Hematopoietic multipotent progenitor cell (in vitro differentiated cells): ENCODE measurements around a stretch of chr20.

- CAGE, long polyA plus RNA, result no peak
Observed at GRCh38 chr20:58669048-58669663, 18.1 kb downstream of the STX16 start.

- CAGE, long polyA plus RNA, result no peak
Observed at GRCh38 chr20:58894556-58895294, 3.5 kb downstream of the GNAS start.

- CAGE, long polyA plus RNA, result no peak
Observed at GRCh38 chr20:58895295-58895832, 4.1 kb downstream of the GNAS start.

DNA sequence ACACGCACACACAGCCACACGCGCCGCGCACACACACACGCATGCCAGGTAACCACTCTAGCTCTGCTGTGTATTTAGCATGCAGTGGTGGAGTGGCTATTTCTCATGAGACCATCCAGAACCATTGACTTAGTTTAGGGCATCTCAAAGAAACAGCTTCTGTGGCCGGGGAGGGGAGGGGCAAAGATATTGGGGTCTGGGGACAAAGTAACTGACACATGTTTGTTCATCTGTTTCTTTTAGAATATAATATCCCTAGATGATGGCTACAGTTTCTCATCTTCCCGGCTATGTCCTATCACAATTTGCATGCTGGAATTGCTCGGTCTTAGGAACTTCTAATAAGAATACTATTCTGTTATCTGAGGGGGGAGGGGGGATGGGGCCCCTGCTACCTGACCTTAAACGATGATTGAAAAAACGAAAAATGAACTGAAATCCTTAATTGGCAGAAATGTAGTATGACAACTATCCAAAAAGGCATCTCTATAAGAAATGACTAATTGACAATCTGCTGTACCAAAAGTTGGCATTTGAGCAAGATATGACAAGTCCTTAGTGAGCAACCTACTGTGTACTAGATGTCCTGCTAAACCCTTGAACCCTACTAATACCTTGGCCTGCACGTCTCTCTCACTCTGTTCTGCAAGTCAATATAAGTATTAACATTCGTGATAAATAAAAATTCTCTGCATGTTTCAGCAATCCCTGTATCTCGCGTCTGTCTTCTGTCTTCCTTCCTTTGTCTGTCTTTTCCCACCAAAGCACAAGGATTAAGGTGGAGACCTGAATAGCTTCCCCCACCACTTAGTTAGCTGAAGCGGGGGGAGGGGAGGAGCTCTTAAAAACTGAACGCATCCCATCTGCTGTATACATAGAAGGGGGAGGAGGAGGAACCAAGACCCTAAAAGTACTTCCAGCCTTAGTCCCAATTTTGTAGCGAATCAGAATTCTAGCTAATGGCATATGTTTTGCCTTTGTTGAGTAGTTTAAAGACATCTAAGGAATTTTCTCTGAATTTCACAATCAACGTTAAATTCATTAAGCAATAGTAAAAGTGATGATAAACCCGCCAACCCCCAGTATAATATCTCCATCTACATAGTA lies 8.8 kb downstream of the GNAS start:
- CAGE, long polyA plus RNA, result start-site peak on the minus strand centred at position 606 of the sequence, 77 bp wide, 19 reads

- CAGE, long polyA plus RNA, result no peak
Observed at GRCh38 chr20:59031438-59032177, 527 bp downstream of the ATP5F1E start.

- CAGE, long polyA plus RNA, result no peak
Observed at GRCh38 chr20:59123602-59124152, 39.9 kb upstream of the ZNF831 start.

DNA sequence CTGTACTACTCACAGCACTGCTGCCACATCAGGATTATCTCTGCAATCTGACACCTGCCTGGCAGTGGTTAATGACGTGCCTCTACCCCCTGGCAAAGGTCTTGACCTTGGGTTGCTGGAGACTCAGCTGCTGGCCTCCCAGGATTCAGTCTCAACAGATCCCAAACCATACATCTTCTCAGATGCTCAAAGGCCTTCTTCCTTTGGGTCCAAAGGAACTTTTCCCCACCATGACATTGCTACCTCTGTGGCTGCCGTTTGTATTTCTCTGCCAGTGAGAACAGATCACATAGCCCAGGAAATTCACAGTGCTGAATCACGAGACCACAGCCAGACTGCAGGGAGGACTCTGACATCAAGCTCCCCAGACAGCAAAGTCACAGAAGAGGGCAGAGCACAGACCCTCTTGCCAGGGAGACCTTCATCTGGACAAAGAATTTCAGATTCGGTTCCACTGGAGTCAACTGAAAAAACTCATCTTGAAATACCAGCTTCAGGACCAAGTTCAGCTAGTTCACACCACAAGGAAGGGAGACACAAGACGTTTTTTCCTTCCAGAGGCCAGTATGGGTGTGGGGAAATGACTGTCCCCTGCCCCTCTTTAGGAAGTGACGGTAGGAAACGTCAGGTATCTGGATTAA lies 46.4 kb upstream of the EDN3 start:
- CAGE, long polyA plus RNA, result no peak

GRCh38 chr20:59469566-59470292 lies 134.6 kb upstream of the PHACTR3 start:
- CAGE, long polyA plus RNA, result no peak

DNA sequence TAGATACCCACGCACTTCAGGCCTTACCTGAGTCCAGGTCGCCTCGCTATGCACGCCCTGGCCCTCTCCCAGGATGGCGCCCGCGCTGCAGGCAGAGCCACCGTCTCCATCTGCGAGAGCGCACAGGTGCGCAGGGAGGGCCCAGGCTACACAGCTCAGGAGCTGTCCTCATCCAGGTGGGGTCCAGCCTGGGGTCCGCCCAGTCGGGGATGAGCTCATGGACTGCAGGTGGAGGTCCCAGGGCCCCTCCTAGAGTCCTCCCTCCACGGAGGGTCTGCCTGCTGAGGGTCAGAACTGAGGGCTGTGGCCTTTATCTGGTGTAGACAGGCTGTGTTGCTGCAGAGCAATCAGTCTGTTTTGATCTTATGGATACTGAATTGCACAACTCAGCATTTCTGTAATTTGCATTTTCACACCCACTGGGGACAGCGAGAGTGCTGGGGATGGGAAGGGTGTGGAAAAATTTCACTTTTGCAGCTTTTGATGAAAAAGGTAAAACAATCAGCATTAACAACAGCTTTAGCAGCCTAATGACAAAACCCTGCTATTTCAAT lies 78.0 kb upstream of the PHACTR3 start:
- CAGE, long polyA plus RNA, result no peak

DNA sequence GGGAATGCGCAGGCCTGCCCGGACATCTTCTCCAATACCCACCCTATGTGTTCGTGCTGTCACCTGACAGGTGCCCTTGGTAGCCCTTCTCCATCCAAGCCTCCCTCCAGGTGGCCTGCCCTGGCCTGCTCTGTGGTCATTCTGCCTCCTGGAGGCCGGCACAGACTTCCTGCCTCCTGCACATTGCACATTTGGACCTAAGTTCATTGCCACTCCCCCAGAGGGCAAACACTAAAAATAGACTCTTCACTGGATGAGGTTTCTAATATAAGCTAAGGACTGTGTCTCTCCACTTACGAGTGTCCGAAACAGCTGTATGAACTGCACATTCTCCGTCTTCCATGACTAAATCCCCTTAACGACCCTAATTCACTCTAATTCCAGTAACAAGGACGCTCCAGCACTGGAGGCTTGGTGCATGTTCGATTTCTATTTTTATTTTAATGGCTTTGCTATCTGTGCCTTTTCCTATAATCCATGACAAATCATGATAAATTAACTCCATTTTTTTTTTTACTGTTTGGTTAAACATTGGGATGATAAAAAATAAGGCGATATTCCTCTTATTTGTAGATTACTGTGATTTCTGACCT lies 18.2 kb upstream of the PHACTR3 start:
- CAGE, long polyA plus RNA, result no peak

GRCh38 chr20:59823573-59823899 lies 109.9 kb downstream of the SYCP2 start:
- CAGE, long polyA plus RNA, result no peak

DNA sequence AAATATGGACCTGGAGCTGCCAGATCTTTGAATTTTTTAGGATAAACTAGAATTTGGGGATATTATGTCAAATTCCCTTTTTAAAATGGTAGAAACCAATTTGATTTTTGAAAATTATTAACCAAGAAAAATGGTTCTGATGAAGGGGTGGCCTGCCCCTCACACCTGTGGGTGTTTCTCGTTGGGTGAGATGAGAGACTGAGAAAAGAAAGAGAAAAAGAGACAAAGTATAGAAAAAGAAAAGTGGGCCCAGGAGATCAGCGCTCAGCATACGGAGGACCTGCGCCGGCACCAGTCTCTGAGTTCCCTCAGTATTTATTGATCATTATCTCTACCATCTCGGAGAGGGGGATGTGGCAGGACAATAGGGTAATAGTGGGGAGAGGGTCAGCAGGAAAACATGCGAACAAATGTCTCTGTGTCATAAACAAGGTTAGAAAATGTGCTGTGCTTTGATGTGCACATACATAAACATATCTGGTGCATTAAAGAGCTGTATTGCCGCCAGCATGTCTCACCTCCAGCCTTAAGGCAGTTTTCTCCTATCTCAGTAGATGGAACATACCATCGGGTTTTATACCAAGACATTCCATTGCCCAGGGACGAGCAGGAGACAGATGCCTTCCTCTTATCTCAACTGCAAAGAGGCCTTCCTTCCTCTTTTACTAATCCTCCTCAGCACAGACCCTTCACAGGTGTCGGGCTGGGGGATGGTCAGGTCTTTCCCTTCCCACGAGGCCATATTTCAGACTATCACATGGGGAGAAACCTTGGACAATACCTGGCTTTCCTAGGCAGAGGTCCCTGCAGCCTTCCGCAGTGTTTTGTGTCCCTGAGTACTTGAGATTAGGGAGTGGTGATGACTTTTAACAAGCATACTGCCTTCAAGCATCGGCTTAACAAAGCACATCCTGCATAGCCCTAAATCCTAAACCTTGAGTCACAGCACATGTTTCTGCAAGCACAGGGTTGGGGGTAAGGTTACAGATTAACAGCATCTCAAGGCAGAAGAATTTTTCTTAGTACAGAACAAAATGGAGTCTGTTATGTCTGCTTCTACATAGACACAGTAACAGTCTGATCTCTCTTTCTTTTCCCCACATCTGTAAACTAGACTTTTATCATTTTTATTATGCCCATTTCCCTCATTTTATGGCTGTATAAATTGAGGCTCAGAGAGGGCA lies 83.2 kb downstream of the CDH26 start:
- CAGE, long polyA plus RNA, result no peak

DNA sequence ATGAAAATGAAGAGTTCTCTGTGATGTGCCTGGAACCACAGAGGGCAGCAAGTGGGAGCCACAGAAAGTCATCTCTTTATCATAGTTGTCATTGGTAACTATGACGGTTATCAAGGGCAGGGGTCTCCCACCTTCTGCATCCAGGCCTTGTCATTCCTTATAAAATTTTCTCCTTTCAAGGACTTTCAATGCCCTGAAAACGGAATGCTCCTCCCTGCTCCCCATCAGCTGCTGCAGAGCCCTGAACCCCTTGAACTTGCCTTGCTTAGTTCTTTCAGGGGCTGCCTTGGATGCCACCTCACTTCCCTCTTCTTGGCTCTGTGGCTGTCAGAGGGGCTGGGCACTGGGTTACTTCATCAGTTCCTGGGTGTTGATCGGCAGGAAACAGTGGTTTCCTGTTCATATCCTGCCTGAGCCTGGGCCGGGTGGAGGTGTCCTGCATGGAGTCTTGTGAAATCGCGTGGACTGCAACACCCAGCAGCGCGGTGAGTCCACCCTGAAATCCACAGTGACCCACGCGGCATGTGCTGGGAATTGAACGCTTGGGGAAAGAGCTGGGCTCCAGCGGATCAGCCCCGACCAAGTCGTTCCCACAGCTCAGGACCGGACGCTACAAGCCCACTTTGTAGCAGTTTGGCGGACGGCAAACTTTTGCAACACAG lies 97.4 kb downstream of the CDH26 start:
- CAGE, long polyA plus RNA, result no peak

DNA sequence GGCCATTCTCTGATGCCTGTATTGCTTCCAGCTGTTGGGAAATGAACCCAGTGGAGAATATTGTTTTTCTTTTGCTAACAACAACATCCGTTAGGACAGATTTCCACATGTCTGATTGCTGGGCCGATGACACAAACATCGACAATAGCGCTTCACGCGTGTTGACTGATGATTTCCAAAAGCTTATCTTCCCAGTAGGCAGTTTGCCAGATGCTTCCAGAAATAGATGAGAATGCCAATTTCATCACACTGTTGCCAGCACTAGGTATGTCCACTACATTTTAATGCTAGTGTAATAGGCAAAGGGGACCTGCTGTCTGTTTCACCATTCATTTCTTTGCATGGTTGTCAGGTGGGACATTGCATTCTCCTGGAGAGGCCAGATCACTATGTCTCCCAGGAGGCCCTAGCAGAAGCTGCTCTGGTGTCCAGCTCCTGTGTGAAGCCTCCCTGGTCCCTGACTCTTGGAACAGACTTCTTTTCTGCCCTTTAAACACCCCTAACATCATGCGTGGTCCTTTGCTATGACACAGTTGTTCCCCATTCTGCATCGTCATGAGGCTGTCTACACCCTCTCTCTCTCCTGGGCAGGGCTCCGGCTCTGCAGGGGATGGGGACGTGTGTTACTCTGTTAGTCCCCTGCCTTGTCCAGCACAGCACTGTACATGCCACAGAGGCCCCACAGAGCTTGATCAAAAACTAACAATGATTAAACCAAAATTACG lies 181.6 kb downstream of the CDH26 start:
- CAGE, long polyA plus RNA, result no peak

DNA sequence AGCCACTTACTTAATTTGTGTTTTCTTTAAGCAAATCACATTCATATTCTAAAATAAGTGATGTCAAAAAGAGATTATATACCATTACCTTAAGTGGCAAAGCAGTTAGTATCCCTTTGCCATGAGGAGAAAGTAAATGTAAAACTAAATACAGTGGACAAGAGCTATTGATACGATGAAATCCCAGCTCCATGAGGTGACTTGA lies 500.5 kb upstream of the CDH4 start:
- CAGE, long polyA plus RNA, result no peak

DNA sequence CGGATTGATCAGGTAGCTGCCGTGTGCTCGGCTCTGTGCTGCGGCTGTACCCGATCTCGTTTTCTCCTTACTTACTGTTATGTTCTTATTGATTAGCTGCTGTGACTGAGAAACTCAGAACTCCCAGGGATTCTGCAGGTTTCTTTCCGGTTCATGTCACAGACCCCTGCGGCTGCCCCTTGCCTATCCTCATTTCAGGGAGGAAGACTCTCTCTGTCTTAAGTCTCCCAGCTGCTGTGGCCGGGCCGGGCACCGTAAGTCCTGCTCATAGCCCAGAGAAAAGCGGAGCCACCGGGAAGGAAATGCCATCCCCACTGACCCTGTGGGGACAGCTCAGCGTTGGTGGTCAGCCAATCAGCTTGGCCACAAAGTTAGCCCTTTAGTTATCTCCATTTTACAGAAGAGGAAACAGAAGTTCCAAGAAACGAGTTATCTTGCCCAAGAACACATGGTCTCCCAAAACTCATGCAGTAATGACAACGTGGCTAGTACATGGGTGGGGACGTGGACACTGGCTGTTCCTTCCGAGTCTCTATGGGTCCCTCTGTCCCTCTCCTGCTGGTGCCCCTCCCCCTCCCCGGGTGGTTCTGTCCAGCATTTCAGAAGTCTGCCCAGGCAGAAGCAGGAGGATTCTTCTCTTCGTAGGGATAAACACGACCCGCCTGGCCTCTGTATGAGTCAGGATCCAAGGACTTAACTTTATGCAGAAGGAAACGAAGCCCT lies 273.7 kb downstream of the CDH4 start:
- CAGE, long polyA plus RNA, result no peak

DNA sequence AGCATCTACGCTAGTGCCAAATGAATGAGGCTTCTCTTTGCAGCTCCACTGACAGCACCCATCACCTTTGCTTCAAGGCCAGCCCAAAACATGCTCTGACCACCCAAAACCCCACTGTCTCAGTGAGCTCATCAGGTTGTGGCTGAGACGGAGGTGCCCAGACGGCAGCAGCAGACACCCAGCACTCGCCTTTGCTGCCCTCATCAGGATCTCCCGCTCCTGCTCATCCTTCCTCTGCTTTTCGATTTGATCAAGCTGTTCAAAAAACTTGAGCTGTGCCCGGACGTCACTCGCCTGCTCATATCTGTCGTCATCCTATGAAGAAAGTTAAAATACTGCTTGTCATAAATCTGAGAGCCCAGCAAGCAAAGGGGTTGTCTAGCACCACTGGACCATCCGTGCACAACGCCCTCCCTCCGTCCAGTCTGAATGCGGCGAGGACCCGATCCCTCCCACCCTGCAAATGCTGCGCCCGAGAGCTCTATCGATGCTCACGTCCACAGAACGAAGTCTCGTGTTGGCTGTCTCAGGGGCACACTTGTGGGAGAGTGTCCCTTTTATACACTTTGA lies 66.8 kb downstream of the TAF4 start:
- CAGE, long polyA plus RNA, result no peak

- CAGE, long polyA plus RNA, result no peak
Observed at GRCh38 chr20:62040152-62040687, 25.5 kb downstream of the TAF4 start.

GRCh38 chr20:62042880-62043449 lies 22.7 kb downstream of the TAF4 start:
- CAGE, long polyA plus RNA, result no peak

DNA sequence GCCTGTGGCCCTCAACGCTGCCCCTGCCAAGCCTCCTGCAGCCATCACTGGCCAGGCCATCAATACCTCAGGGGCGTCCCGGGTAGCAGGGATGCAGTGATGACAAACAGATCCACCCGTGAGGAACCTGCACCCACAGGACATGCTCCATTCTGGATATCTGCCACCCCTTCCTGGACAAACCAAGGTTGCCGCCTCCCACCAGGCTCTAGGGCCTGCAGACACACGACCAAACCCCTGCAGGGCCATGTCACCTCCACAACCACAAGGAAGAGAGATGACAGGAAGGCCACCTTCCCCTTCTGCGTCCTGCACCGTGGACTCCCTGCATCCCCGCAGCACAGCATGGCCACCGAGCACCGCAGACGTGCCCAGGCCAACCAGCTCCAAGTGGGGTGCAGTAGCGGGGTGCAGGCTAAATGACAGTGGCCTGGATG lies 13.9 kb downstream of the TAF4 start:
- CAGE, long polyA plus RNA, result no peak